Endometrial microvascular endothelial cells (primary cell): ENCODE measurements around a stretch of chr3.

DNA sequence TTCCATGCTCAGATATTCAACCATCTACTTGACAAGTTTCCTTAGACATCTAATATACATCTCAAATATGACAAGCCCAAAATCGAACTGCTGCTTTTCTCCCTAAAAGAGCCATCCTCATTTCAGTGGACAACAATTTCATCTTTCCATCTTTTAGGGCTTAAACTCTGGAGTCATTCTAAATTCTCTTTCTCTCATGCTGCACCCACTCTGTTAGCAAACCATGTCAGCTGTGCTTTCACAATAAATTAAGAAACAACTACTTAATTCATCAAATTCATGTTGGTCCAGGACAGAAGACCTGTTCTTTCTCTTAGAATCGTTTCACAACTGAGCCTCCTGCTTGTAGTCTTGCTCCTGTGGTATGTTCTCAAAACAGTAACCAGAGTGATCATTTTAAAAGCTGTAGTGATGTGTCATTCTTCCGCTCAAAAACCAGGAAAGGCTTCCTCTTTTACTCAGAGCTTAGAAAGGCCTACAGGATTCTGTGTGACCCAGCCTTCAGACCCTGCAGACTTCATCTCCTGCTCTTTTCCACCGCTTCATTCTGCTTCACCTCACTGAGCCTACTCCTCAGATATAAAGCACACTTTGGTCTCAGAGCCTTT, 22.5 kb downstream of the ST6GAL1 start:
- RAMPAGE, long total RNA, result no peak

- RAMPAGE, long total RNA, result no peak
Measured at GRCh38 chr3:186969768-186970027, 39.4 kb downstream of the ST6GAL1 start.

DNA sequence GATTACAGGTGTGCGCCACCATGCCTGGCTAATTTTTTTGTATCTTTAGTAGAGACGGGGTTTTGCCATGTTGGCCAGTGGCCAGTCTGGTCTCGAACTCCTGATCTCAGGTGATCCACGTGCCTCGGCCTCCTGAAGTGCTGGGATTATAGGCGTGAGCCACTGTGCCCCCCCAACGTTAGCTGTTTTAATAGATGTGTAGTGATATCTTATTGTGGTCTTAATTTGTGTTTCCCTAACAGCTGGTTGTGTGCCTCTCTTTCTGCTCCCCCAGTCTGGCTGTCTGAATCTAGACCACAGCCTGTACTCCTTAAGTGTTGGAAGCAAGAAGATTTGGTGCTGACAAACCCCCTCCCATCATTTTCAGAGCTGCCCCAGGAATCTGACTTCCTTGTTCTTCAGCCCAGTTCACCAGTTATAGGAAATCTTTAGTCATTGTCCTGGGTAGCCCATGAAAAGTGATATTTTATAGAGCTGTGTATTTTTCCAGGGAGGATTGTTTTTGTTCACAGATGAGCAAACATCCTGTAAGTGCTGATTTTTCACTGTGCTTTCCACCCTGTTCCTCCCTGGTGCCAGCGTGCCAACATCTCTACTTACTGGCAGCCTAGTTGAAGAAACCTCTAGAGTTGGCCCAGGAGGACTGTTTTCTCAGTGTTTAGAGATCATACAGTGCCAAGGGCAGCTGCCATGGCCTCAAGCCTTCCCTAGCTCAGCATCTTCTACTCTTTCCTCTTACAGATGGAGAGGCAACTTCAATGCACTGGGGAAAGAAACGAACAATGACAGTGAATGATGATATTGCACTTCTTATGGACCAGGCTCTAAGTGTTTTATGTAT, 41.1 kb downstream of the ST6GAL1 start:
- RAMPAGE, long total RNA, result no peak

DNA sequence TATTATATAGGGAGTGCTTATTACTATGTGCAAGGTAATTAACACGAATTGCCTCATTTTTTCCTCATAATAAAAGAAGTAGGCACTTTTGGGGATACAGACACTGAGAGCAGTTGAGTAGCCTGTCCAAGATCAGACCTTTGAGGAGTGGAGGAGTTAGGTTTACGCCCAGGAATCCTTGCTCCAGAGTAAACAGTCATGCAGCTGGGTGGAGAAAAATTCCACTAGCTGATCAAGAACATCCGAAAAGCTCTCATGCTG, 53.2 kb downstream of the ST6GAL1 start:
- RAMPAGE, long total RNA, result no peak

DNA sequence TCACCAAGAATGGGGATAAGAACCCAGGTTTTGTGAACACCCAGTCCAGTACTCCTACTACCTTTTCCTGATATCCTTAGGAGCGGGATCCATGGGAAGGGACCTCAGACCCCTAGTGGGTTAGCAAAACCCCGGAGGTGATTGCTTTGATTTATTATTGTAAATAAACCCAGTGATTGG, 98.2 kb downstream of the RPL39L start:
- RAMPAGE, long total RNA, result no peak

GRCh38 chr3:187074900-187075547, 64.3 kb downstream of the RPL39L start:
- RAMPAGE, long total RNA, result no peak

DNA sequence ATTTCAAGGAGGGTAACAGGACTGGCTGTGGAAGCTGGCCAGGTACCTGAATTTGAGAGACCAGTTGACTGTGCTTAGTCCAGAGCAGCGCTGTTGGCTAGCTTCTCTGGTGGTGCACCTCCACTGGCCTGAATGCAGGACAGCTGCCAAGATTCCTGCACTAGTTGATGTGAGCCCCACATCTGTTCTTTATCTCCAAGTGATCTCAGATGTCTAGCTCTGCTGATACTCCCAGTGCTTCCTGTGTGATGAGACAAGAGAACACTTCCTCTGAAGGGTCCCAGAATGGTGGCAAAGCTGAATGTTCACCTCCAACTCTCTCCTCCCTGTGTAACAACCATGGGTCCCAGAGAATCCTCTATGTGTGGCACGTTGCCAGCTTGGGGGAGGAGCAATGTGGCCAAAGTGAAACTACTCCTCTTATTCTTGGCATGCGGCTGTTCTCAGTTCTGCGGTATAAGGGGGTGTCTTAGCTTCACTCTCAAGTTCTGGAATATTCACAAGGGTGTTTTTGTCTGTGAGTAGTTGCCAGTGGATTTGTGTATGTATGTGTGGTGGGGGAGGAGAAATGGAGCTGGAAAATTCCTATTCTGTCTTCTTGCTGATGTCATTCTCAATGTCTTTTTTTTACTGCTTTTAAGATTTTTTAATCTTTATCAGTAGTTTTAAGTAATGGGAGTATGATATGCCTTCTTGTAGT, 37.6 kb downstream of the RPL39L start:
- RAMPAGE, long total RNA, result no peak

- RAMPAGE, long total RNA, result no peak
Measured at GRCh38 chr3:187367058-187367457, 1.1 kb upstream of the RTP4 start.

DNA sequence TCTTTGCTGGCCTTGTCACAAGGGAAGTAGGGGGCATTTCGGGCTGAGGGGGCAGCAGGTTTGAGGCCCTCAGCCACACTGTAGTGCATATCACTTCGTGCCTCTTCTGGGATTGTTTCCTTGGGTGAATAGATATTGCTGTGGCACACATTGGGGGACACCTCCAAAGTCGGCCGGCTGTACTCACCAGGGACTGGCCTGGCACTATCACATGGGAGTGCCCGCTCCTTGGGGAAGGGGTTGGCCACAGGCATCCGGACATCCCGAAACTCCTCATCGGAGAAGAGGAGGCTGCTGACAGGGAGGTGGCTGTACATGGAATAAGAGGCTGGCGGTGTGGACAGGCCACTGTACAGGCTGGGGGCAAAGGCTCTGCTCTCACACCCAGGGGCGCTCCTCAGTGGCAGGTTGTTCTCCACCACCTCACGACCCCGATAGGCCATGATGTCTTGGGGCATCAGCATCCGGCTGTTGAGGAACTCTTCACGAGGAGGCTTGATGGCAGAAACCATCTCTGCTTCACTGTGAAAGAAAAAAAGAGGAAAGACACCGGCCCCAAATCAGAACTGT, 15.7 kb downstream of the BCL6 start:
- RAMPAGE, long total RNA, result no peak

GRCh38 chr3:187795497-187796075, 50.3 kb upstream of the BCL6 start:
- RAMPAGE, long total RNA, result no peak

DNA sequence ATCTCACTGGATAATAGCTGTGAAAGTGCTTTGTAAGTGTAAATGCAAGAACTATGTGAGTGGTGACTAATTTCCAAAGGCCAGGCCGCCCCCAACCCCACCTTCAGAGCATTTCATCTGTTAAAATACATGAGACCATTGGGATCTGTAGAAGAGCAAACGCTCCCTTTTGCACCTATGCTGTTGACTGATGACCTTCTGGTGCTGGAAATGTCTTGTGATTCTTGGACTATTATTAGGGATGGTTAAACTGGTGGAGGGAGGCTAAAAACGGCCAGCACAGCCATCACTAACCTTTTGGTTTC, 196.7 kb upstream of the LPP start:
- RAMPAGE, long total RNA, result no peak

- RAMPAGE, long total RNA, result no peak
Measured at GRCh38 chr3:188051724-188052064, 102.3 kb upstream of the LPP start.

DNA sequence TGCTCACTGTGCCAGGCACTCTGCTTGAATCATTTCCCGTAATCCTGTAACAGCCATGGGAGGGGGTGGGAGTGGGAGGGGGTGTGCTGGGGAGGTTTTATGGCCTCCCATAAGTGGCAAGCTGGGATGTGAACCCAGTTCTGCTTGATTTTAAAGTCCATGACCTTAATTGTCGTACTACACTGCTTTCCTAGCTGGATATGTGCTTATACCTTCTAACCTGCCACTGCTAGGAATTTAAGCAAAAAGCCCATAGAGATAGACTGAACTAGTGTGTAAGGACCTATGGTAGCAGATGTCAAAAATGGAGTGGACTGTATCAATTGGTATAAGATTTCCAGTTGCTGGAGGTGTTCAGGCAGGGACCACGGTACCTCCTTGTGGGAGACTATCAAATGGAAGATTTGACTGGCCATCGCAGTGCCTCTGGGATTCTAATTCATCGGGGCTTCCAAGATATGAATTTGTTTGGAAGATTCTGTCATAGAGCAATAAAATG, 29.8 kb downstream of the LPP start:
- RAMPAGE, long total RNA, result no peak

GRCh38 chr3:188191787-188192550, 38.0 kb downstream of the LPP start:
- RAMPAGE, long total RNA, result no peak

GRCh38 chr3:188213031-188213748, 59.2 kb downstream of the LPP start:
- RAMPAGE, long total RNA, result no peak

GRCh38 chr3:188216619-188217606, 63.0 kb downstream of the LPP start:
- RAMPAGE, long total RNA, result no peak

GRCh38 chr3:188217607-188218400, 63.8 kb downstream of the LPP start:
- RAMPAGE, long total RNA, result no peak

- RAMPAGE, long total RNA, result no peak
Measured at GRCh38 chr3:188231417-188231871, 77.5 kb downstream of the LPP start.

DNA sequence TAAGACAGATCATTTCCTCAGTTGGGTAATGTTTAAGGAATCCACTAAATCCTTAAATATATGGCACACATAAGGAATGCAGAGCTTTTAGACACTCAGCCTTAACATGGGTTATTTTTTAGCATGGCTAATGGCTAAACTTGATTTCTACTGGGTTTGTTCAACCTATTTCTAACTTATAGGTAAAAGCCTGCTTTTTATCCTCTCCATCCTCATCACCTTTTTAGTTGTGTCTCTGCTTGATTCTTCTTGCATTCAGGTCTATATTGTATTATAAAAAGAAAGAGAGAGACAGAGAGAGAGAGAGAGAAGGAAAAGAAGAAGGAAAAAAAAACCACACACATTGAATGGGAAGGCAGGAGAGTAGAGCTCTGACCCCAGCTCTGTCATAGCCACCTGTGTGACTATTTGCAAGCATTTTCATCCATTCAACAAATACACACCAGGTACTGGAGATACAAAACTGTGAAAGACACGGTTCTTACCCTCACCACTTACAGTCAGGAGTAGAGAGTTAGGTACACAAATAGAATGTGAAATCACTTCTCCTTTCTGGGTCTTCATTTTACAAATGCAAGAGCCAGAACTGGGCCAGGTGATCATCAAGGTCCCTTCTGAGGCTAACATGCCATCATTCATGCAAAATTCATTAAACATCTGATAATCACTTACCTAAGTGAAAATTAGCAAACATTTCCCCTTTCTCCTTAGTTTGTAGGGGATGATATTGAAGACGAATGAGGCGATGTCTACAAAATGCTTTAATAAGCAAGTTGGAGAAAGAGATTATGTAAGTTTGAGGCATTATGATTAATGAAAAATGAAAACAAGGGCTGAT, 88.4 kb downstream of the LPP start:
- RAMPAGE, long total RNA, result no peak

- RAMPAGE, long total RNA, result no peak
Measured at GRCh38 chr3:188248883-188249542, 95.1 kb downstream of the LPP start.